Colon Carcinoma Metastatic in the Lung (tissue), 2 donors: Measurements from ENCODE around the genes TASOR2 and IL2RA.

DNA sequence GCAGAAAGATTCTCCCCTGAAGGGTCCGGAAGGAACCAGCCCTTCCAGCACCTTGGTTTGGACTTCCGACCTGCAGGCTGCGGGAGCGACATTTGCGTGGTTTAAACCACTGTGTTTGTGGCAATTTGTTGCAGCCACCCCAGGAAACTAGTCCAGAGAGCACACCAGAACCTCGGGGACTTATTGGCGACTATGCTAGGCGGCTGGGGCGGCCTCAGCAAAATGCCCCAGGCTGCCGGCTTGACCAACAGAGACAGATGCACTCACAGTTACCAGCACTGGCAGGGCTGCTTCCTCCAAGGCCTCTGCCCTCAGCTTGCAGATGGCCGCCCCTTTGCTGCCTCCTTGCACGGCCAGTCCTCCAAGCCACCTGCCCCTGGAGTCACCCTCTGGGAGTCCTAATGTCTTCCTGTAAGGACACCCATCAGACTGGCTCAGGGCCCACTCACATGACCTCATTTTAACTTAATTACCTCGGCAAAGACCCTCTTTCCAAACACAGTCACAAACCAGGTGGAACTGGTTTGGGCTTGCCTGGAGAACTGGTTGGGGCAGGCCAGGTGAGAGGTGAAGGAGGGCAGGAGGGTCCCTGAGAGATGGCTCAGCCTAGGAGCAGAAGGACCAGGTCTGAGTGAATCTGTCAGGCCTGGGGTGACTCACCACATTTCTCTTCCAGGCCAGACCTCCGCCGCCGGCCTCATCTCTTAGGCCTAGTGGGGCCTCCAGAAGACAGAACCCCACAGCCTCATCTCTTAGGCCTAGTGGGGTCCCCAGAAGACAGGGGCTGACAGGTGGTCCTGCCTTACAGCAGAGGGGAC lies 26.2 kb downstream of the CALML3 start:
- PRO-cap, 2 experiments = no peak in any of the 2 experiments

GRCh38 chr10:5566547-5567128 lies 41.9 kb downstream of the CALML3 start:
- PRO-cap, 2 experiments = no peak in any of the 2 experiments

GRCh38 chr10:5610640-5611078 lies 55.7 kb downstream of the ASB13 start:
- PRO-cap, 2 experiments = peak in 2 of 2 experiments; most common plus-strand start chr10:5610900 (in 2); most common minus-strand start chr10:5610761 (in 2)

DNA sequence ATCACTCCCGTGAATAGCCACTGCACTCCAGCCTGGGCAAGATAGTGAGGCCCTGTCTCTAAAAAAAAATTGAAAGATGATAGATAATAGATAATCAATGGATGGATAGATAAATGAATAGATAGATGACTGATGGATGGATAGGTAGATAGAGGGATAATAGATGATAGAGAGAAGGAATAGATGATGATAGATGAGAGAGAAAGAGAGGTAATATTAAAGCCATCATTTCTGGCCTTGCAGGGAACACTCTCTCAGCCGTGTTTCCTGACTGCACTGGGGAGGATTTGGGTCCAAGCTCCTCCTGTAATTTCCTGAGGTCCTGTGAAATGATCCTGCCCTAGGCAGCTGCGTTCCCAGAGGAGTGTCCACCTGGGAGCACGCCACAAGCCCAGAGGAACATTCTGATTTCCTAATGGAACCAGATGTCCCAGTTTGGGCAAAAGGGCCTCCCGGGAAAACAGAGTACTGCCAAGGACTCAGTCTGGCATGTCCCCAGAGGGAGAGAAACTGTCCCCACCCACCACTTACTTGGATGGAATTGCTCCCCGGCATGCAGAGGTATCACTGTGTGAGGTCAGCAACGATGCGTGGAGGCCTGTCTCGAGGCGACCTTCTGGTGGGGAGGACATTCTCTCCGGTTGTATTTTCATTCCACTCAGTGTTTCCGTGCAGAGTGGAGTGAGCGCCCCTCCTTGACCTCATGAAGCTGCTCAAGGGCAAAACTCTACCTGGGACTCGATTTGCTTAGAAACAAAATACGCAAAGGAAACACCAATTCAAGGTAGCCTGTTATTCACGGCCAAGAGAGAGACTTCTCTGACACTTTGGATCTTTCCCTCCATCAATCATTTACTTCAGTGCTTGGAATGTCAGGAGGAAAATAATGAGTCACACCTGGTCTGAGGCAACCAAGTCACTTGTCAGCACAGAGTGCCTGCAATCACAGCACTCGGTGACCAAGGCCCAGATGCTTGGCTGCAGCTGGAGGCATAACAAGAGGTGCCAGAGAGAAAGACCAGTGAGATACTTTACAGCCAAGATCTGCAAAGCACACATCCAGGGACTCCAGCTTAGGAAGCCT lies 34.4 kb downstream of the ASB13 start:
- PRO-cap, 2 experiments = peak in 1 of 2 experiments; most common plus-strand start position 998 of the sequence (in 1)

GRCh38 chr10:5640370-5640904 lies 26.0 kb downstream of the ASB13 start:
- PRO-cap, 2 experiments = no peak in any of the 2 experiments

DNA sequence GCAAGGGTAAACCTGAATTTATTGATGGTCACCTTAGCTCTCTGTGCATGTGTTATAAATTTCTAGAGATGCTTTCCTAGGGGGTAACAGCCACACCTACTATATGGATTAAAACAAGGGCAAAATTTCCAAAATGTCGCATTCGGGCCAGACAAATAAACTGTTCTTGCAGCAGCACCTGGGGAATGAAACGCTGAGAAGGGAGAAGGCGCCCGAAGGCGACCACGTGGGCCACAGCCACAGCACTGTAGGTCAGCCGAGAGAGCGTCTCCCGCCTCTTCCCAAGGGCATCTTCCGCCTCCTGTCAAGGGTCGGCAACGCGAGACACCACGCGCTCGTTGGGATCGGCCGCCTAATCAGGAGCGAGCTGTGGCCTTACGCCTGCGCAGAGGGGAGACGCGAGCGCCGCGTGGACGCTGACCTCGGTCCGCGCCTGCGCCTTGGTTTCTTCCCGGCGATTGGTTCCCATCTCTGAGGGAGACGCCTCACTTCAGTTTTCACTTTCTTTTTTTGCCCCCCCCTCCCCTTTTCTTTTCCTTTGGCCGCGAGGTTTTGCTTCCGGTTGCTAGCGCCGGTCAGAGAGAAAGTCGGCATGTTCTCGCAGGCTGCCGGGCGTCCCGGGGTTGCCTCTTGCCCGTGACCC lies at the start of gene TASOR2:
TASOR2 (plus strand) TSS at position 555 of the 643 bp plus-strand sequence.
- PRO-cap, 2 experiments = peak in 2 of 2 experiments; most common plus-strand start position 565 of the sequence (in 2); most common minus-strand start position 293 of the sequence (in 1)

GRCh38 chr10:5684927-5685852 lies 552 bp downstream of the TASOR2 start:
- PRO-cap, 2 experiments = no peak in any of the 2 experiments

DNA sequence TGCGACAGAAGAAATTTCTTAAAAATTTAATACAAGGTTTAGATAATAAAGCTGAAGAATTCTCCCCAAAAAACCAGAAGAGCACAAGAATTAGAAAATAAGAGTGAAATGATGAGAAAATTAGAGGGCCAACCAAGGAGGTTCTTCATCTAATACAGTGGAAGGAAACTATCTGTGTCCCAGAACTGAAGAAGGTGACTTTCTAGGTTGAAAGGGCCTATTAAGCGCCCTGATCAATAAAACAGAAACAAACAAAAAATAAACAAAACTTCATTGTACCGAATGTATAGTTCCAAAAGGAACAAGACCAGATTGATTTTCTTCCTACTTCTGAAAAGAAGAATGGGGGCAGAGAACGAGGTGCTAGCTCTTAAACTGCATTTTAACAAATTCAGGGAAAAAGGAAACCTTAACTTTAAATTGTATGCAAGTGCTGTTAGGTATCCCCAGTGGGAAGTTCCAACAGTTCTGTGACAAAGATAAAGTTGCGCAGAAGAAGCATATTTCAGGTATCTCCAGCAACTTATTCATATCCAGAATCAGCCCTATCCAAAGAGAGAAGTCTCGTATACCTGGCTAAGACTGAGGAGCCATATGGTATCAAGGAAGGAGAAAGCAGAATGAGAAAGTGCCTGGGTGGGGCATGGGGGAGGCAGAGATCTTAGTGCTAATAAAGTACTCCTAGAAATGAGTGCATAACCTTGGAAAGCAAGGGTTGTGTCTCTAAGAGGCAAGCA lies 12.4 kb downstream of the TASOR2 start:
- PRO-cap, 2 experiments = no peak in any of the 2 experiments

DNA sequence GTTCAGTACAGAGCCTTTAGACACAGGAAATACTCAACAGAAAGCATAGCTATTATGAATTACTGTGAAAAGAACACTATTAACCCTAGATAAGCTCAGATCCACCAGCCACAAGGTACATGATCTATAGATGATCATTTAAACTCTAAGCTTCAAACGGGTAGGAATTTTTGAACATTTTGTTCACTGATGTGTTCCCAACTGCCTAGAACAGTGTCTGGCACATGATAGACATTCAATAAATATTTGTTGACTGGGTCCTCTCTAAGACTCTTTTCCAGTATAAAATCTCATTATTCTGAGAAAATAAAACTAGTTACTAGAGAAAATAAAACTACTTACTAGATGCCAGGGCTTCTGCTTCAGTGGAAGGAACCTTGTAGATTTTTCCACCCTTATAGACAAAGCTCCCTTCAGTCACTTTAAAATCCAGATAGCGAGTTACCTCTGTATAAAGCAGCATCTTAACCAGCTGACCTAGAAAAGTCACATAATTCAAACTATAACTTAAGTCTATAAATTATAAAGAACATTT lies 18.6 kb downstream of the GDI2 start:
- PRO-cap, 2 experiments = no peak in any of the 2 experiments

DNA sequence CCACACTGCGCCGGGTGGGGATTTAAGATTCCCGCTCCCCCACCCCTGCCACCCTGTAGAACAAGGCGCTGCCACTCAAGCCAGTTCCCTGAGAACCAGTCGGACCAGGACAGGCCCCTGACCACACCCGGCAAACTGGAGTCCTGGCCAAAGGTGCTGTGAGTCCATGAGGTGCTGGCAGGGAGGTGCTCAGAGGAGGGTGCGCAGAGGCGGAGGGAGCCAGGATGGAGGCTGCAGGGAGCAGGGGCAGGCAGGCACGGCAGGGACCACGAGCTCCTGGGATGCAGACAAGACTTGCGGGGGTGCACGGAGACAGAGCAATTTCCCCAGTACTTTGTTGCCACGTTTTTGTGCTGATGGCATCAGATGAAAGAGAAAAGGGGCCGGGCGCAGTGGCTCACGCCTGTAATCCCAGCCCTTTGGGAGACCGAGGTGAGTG lies 19.8 kb upstream of the GDI2 start:
- PRO-cap, 2 experiments = no peak in any of the 2 experiments

GRCh38 chr10:5921185-5921597 lies 31.1 kb downstream of the FBH1 start:
- PRO-cap, 2 experiments = no peak in any of the 2 experiments

- PRO-cap, 2 experiments = no peak in any of the 2 experiments
Observed at GRCh38 chr10:5942457-5943138, 34.7 kb downstream of the IL15RA start.

GRCh38 chr10:5968824-5969344 lies 8.5 kb downstream of the IL15RA start:
- PRO-cap, 2 experiments = no peak in any of the 2 experiments

DNA sequence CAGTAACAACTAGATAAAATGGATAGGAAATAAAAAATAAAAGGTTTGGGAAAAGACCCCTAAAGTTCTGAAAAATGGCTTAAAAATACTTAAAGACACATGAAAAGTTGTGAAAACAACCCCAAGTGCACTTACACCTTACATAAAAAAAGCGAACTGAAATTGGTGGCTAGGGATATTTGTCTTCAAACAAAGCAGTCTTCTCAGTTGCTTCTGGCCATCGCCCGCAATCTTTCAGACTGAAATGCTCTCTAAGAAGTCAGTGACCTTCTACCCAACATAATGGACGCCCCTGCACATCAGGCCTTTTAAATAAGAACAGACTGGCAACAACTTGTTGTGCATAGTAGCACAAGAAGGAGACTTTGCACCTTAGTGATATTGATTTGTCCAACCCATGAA lies 4.5 kb downstream of the IL15RA start:
- PRO-cap, 2 experiments = no peak in any of the 2 experiments

DNA sequence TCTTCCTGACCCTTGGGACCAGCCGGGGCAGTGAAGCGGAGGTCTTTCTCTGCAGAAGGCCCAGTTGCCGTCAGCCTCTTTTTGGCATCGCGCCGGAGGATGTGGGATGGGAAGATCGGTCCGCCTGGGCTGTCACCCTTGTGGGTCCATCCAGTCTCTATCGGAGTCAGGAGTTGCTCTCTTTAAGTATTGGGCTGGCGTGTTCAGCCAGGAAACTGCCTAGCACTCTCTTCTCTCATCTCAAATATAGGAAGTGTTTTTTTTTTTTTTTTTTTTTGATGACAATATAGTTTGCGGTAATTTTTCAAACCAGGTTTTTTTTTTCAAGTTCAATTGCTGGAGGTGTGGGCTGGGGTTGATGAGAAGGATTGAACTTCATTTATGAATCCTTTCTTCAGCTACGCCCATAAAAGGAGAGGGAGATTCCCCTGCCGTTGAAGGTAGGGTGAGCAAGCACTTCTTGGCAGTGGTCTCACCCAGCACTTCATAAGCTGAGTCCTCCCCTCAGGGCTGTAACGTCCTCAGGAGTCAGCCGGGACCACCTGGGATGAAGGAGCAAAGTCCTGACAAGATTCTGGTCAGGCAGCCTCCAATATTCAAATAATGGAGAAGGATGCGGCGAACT lies at the start of gene IL2RA:
IL2RA (minus strand) TSS at position 217 of the 625 bp plus-strand sequence.
- PRO-cap, 2 experiments = peak in 1 of 2 experiments; most common minus-strand start position 159 of the sequence (in 1)

- PRO-cap, 2 experiments = no peak in any of the 2 experiments
Observed at GRCh38 chr10:6072156-6073137, 10.3 kb upstream of the IL2RA start.

- PRO-cap, 2 experiments = peak in 1 of 2 experiments; most common plus-strand start chr10:6075093 (in 1)
Observed at GRCh38 chr10:6074739-6075519, 12.8 kb upstream of the IL2RA start.

- PRO-cap, 2 experiments = no peak in any of the 2 experiments
Observed at GRCh38 chr10:6096893-6097508, 8.2 kb downstream of the RBM17 start.

DNA sequence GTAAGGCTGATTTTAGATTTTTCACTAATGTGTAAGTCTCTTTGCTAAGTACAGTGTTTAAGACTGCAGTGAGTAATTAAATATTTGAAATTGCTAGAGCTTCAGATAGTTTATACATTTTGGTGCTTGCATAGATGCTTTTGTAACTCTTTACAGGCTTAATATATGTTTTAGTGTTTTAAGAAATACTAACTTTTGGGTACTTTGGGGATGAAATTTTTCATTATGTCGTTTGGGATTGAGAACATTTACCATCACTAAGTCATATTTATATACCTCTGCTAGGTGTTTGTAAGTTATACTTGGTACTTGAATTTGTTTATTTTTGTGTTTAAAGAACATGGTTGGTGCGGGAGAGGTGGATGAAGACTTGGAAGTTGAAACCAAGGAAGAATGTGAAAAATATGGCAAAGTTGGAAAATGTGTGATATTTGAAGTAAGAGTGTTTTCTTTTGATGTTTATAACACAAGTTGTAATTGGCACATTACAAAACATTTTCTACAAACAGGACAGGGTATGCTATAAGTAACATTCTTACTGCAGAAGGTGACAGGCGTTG lies 25.0 kb downstream of the RBM17 start:
- PRO-cap, 2 experiments = no peak in any of the 2 experiments

DNA sequence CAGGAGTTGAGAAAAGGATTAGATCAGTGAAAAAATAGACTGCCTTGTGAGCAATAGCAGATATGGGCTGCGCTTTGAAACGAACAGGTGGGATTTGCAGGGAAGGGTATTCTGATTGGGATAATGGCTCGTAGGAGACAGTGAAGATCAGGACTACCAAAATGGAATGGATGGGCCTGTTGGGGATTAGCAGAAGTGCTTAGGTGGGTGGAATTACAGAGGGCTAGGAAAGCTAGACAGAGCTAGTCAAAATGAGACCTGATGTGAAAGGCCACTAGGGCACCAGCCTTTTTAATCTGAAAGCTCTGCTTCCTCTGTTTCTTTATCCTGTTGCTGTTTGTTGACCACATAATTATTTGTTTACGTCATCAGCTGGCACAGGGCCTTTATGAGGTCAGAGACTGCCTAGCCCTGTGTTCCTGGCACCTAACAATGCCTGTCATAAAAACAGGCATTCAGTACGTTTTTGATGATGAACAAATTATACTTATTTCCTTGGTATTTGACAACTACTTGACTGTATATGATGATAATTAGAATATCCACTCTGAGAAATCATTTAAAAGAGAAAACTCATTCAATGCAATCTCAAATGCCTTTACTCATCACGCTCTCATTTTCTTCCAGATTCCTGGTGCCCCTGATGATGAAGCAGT lies 25.9 kb downstream of the RBM17 start:
- PRO-cap, 2 experiments = no peak in any of the 2 experiments